ENCODE measurements around a stretch of chr18.

DNA sequence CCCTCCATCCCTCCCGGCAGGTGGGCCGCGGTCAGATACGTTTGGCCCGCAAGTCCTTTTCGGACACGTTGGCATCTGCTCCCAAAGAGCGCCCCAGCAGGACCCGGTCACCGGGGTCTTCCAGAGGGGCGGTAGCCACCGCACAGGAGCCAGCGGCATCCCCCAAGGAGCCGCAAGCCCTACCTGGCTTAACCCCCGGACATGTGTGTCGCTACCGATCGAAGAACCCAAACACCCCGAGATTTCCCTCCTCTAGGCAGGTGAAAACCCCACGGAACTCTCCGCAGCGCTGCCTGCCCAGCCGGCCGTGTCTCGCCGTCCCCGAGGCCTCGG is 670 bp downstream of the ATP8B1 start:
- PRO-cap, 7 experiments: no peak in any of the 7 experiments
- RAMPAGE, long total RNA, 2 experiments: no peak in any of the 2 experiments

- PRO-cap, 7 experiments: no peak in any of the 7 experiments
- RAMPAGE, long total RNA, 2 experiments: no peak in any of the 2 experiments
Observed at GRCh38 chr18:58284737-58284960, 240.6 kb downstream of the NEDD4L start.

DNA sequence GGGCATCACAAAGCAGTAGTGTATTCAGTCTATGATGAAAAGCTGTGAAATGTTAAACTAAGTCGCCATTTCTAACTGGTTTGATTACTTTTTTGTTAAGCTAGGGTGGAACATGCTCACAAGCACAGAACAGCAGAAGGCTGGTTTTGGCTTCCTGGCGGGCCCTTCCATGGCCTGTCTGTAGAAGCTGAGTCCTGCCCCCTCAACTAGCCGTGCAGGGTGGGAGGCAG is 290.8 kb downstream of the ALPK2 start:
- PRO-cap, 7 experiments: peak in 2 of 7 experiments; most common minus-strand start position 180 of the sequence (in 2)
- RAMPAGE, long total RNA, 2 experiments: no peak in any of the 2 experiments

GRCh38 chr18:58381634-58382124 is 247.2 kb downstream of the ALPK2 start:
- PRO-cap, 7 experiments: no peak in any of the 7 experiments
- RAMPAGE, long total RNA, 2 experiments: no peak in any of the 2 experiments

DNA sequence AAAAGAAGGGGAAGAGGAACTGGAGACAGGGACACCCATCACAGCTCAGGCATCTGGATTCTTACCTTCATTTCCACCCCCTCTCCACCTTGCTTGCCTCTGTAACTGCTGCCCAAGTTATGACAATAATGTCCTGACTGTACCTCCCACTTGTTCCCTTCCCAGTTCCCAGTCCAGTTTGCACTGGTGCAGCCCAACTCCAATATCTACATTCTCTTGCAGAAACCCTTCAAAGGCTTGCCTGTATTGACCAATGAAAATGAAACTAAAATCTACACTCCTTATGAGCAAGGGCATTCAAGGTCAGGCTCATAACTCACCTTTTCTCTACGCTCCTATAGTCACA is 219.1 kb downstream of the ALPK2 start:
- PRO-cap, 7 experiments: no peak in any of the 7 experiments
- RAMPAGE, long total RNA, 2 experiments: no peak in any of the 2 experiments

DNA sequence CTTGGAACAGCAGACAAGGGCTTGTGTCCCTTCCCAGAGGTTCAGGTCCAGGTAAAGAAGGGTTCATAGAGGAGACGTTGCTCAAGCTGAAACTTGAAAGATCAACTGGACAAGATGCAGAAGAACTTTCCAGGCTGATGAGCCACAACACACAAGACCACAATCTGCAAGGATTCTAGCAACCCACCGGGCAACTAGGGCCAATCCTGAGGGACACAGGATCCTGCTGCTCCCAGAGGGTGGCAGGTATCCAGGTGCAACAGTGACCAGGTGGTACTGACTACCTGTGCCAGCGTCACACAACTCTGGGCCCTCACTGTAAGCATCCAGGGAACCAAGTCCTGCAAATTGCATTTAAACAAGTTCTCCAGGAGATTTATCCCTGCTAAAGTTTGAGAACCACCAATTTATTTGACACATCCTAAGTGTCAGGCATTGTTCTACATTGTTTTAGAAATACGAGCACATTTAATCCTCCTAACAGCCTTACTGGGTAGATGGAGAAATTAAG is 215.7 kb downstream of the ALPK2 start:
- PRO-cap, 7 experiments: no peak in any of the 7 experiments
- RAMPAGE, long total RNA, 2 experiments: no peak in any of the 2 experiments

DNA sequence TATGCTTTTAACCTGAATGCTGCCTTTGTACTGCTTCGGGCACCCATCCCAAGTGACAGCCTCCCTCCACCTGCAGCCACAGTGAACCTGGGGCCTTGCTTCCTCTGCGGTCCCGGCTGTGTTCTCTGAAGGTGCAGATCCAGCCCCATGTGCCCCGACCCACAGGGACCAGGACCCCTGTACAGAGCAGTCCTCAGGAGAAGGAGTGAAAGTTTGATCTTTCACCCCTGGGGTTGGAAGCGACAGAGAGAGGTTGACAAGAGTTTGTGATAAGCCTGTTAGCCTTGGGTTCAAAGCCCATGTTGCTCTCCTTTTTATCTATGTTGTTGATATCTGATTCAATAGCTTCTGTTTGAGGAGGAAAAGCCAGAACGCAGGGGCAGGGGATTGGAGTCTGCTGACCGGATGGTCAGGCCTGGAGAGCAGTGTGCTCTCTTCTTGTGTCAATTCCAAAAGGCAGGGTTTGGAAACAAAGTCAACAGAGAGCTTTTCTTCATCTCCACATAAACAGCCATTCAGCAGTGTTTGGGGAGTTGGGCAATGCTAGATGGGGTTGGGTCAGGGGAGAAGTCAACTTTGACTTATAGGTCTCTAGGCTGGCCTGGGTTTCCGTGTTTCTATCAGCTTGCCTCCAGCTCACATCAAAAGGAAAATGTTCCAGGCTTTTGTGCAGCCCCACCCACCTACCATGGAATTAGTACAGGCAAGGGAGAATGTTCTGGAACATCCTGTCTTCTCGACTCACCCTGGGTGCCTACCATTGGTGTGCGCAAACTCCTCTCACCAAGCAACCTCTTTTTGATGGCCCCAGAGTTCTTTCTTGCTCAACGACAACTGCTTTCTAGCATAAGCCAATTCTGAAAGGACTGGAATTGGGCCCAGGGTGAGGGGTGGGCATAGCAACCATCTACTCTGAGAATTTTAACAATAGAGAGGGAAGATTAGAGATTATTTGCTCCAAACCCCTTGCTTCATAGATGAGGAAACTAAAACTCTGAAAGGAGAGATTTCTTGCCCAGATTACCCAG is 214.9 kb downstream of the ALPK2 start:
- PRO-cap, 7 experiments: no peak in any of the 7 experiments
- RAMPAGE, long total RNA, 2 experiments: no peak in any of the 2 experiments

GRCh38 chr18:58429530-58429882 is 199.4 kb downstream of the ALPK2 start:
- PRO-cap, 7 experiments: no peak in any of the 7 experiments
- RAMPAGE, long total RNA, 2 experiments: no peak in any of the 2 experiments

GRCh38 chr18:58447577-58448061 is 181.3 kb downstream of the ALPK2 start:
- PRO-cap, 7 experiments: no peak in any of the 7 experiments
- RAMPAGE, long total RNA, 2 experiments: no peak in any of the 2 experiments

DNA sequence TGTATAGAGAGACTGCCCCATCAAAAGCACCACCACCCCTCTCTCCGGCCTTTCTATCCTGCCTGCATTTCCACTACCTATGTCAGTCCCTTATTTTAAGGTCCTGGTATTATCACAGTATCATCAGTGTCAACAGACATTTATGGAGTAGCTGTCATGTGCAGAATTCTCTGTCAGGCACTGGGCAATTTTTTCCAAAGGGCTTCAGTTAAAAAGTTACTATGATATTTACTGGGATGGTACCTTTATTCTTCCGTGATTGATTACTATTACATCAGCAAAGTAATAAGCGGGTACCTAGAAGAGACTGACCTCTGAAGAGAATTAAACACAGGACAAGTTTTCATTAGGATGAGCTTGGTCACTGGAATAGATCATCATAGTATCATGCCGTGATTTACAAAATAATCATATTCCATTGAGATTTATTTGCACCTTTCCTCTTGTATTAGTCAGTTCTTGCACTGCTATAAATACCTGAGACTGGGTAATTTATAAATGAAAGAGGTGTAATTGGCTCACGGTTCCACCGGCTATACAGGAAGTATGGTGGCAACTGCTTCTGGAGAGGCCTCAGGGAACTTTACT is 88.2 kb downstream of the ALPK2 start:
- PRO-cap, 7 experiments: no peak in any of the 7 experiments
- RAMPAGE, long total RNA, 2 experiments: no peak in any of the 2 experiments

DNA sequence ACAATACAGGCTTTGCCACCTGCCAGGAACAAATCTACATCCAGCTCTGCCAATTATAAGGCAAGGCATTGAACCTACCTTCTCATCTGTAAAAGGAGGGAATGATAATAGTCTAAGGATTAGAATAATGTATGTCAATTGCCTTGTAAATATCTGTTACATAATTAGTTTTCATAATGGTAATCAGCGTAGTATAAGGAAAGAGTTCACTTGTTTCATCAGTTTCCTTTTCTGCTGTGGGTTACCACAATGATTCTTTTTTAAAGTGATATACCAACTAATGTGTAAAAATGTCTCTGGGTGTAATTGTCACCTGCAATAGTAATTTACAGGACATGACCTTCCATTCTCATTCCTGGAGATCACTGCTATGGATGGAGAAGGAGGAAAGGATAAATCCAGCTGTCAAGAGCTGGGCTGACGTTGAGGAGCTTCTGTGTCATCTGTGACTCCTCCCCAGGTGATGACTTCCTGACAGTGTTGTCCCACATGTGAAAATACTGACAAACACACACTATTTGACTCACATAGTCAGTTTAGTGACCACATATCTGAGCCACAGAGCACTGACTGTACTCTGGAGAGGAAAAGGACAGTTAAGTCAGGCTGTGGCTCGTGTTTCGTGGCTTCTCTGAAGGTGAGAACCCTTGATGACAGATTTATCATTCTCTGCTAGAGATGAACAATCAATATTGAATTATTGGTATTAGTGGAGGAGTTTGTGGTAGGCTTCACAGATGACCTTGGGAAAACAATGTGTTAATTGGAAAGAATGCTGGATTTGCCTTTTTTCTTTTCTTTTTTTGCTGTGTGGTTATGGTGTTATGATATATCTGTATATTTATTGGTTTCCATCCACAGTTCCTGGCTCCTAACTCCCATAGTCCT is 13.3 kb downstream of the ALPK2 start:
- PRO-cap, 7 experiments: no peak in any of the 7 experiments
- RAMPAGE, long total RNA, 2 experiments: no peak in any of the 2 experiments

- PRO-cap, 7 experiments: no peak in any of the 7 experiments
- RAMPAGE, long total RNA, 2 experiments: no peak in any of the 2 experiments
Observed at GRCh38 chr18:58639734-58640302, 10.9 kb upstream of the ALPK2 start.

DNA sequence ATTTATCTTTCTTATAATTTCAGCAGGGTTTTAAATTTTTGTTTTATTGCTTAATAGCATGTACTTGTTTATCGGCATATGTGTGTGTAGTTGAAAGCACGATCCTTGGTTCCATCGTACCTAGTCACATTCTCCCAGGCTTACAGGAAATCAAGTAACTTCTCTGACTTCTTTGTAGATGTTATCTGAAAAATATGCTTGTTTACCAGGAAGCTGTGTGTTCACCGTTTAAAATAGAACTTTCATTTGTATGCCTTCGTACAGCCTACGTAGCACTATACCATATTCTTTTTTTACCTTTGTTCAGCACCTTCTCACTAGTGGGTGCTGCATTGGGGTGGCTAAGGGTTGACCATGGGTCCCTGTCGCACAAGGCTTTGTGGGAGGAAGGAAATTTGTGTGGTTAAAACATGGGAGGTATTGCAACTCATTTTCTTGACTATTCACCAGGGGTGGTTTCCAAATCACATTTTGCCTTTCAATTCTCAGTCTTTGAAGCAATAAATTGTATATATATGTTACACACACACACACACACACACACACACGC is 16.6 kb downstream of the MALT1 start:
- PRO-cap, 7 experiments: no peak in any of the 7 experiments
- RAMPAGE, long total RNA, 2 experiments: no peak in any of the 2 experiments

- PRO-cap, 7 experiments: no peak in any of the 7 experiments
- RAMPAGE, long total RNA, 2 experiments: no peak in any of the 2 experiments
Observed at GRCh38 chr18:58756178-58756547, 84.9 kb downstream of the MALT1 start.

- PRO-cap, 7 experiments: no peak in any of the 7 experiments
- RAMPAGE, long total RNA, 2 experiments: no peak in any of the 2 experiments
Observed at GRCh38 chr18:58867182-58867613, 2.5 kb downstream of the ZNF532 start.

DNA sequence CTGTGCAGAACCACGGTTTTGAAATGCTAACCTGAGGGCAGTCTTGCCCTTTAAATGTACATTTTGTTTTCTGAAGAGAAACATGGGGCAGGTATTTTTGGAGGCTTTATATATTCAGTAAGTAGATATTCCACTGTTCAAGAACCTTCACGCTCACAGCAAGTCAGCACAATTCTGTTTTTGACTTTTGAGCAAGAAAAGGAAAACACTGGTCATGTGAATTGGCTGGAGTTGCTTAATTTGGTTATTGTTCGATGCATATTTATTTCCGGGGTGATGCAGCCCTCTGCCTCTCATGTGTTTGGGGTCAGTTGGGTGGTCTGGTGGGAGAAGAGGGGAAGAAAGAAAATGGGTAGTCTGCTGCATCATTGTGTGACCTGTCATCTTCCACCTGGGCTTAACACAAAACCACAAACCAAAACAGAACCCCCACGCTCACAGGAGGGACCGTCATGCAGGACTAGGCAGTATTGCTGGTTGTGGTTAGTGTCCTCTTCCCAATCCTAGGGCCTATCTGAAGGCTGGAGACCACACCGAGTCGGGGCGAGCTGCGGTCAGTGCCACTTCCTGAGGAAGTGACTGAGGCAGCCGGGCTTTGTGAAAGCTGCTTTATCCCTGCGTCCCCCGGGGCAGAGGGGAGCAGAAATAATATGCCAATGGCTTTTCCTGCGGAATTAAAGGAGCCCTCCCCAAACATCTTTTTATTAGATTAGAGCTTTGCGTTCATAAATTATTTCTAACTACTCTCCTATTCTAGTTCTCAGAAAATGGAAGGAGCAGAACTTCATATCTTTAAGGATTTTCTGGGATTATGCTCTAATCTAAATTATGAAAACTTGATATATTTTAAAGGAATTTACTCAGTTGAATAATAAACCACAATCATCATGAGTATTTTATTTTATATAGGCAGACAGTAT is 22.8 kb downstream of the ZNF532 start:
- PRO-cap, 7 experiments: peak in 6 of 7 experiments; most common plus-strand start position 266 of the sequence (in 3); most common minus-strand start position 581 of the sequence (in 4)
- RAMPAGE, long total RNA, 2 experiments: no peak in any of the 2 experiments

- PRO-cap, 7 experiments: no peak in any of the 7 experiments
- RAMPAGE, long total RNA, 2 experiments: no peak in any of the 2 experiments
Observed at GRCh38 chr18:59063195-59063859, 76.4 kb upstream of the SEC11C start.

DNA sequence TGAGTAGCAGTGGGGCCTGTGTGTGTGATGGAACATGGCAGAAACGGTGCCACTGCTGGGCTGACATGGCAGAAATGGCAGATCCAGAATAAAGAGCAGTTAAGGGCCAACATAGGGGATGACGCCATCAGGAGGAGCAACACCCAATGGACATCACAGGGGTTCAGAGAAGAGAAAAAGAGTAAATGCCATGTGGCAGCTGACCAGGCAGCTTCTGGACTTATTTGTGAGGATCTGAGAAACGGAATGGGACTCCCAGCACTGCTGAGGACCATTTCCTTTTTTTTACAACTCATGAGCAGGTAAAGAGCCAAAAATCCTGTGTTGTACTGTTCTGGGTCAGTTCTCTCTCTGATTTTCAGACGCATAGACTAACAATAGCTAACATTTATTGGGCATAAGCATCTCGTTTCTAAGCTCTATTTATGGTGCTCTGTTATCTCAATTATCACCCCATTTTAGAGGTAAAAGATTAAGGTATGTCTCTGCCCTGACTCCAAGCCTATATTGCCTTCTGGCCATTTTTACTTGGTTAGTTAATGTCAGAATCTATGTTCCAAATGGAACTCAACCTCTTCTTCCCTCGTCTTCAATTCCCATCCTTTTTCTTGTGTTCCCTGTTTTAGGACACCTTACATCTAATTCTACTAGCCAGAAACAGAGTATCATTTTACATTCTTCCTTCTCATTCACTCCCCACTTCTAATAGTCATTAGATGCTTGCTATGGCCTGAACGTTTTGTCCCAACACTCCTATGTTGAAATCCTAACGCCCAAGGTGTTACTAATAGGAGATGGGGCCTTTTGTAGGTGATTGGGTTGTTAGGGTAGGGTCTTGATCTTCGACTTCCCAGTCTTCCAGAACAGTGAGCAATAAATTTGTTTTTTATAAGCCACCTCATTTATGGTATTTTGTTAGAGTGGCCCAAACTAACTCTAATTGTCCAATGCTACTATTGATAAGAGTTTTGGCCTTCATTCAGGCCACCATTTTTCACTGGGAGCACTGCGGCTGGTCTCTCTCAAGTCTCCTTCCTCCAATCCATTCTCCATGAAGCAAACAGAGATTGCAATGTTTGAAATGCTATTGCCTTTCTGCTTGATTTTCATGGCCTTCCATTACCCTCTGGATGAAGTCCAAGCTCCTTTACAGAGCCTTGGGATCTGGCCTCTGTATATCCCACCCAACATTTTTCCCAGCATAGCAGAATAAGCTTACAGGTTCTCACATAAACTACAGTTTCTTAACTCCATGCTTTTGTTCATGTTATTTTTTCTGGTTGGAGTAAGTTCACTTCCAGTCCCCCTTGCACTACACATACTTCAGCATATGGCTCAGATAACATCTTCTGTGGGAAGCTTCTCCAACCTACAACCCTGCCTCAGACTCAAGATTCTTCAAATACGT is 6.9 kb upstream of the CPLX4 start:
- PRO-cap, 7 experiments: no peak in any of the 7 experiments
- RAMPAGE, long total RNA, 2 experiments: no peak in any of the 2 experiments

GRCh38 chr18:59347395-59347684 is 11.7 kb downstream of the LMAN1 start:
- PRO-cap, 7 experiments: no peak in any of the 7 experiments
- RAMPAGE, long total RNA, 2 experiments: no peak in any of the 2 experiments

DNA sequence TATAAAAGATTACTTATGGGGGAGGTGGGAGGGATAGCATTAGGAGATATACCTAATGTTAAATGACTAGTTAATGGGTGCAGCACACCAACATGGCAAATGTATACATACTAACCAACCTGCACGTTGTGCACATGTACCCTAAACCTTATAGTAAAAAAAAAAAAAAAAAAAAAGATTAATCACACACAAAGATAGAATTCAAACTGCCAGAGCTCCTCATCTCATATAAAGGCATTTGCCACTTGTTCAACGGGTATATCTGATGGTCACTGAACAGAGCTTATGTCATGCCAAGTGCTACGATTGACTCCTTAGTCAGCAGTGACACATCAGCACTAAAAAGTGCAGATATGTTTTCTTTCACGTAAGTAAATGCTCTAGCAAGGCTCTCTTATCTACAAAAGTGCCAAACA is 1.2 kb downstream of the LMAN1 start:
- PRO-cap, 7 experiments: no peak in any of the 7 experiments
- RAMPAGE, long total RNA, 2 experiments: no peak in any of the 2 experiments